ENCODE measurements around a stretch of chr4.

DNA sequence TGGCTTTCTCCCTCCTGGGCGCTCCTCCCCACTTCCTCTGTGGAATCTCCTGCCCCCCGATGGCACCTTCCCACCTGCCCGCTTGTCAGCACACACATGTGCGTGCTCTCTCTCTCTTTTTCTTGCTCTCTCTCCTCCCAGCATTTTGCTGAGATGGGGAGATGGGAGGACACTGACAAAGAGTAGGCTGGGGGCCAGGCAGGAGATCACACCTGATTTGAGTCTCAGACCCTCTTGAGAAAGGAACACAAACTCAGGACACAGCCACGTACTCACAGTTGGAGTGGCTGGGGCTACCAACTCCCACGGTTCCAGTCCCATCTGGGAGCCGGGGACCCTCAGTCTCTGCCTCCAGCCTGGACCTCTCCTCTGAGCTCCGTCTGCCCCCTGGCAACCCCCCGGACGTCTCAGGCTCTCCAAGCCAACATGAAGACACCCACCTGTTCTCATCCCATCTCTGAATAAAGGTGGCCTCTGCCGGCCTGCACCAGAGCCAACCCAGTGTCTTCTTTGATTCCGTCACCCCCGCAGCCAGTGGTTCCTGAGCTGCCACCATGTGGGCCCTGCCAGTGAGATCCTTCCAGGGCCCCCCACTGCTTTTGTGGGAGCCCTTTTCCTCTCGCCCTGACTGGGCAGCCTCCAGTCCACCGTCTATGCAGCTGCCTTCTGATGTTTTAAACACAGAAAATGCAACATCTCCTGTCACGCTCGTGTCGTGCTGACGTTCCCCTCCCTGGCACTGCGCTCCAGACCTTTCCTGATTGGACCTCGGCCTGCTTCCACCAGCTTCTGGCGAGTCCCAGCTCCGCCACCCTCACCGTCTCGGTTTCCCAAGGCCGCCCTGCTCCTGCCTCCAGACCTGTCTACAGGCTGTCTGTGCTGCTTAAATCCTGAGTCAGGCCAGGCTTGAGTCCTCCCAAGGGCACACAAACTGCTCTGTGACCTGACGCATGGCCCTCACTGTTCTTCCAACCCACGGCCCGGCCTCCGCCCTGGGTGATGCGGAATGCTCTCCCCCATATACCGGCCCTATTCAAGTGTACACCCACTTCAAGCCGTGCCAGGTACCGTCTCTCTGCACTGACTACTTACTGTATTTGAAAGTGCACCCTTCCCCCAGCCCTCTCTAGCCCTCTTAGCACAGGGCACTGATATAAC is 62.5 kb upstream of the AFAP1 start:
- RRBS = 45% methylated on average over 5 of the region's 34 CpGs

- RRBS = no CpG with 5 or more reads among the region's 9 CpGs
Observed at GRCh38 chr4:8141897-8142365, 16.7 kb downstream of the ABLIM2 start.

- RRBS = no CpG with 5 or more reads among the region's 14 CpGs
Observed at GRCh38 chr4:8197954-8198722, 952 bp upstream of the SH3TC1 start.

DNA sequence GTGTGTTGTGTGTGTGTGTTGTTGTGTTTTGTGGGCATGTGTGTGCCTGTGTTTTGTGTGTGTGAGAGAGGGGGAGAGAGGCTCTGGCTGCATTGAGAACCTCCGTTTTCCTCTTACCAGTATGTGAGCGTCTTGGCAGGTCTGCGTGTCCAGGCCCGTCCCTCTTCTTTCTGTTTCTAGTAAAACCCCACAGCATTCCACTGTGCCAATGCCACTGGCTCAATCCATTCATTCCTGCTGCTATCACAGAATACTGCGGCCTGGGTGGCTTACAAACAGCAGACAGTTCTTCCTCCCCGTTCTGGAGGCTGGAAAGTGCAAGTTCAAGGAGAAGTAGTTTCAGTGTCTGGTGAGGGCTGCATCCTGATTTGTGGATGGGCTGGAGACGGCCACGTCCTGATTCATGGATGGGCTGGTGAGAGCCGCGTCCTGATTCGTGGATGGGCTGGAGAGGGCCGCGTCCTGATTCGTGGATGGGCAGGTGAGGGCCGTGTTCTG is 15.4 kb upstream of the HTRA3 start:
- RRBS = no CpG with 5 or more reads among the region's 15 CpGs

- RRBS = no CpG with 5 or more reads among the region's 9 CpGs
Observed at GRCh38 chr4:8271223-8271552, 1.6 kb downstream of the HTRA3 start.

- RRBS = 13% methylated on average over 7 of the region's 22 CpGs
Observed at GRCh38 chr4:8309172-8309956, 39.8 kb downstream of the HTRA3 start.

- RRBS = no CpG with 5 or more reads among the region's 9 CpGs
Observed at GRCh38 chr4:8319934-8320391, 50.4 kb downstream of the HTRA3 start.

GRCh38 chr4:8398274-8399000 is 42.1 kb downstream of the ACOX3 start:
- RRBS = no CpG with 5 or more reads among the region's 14 CpGs

DNA sequence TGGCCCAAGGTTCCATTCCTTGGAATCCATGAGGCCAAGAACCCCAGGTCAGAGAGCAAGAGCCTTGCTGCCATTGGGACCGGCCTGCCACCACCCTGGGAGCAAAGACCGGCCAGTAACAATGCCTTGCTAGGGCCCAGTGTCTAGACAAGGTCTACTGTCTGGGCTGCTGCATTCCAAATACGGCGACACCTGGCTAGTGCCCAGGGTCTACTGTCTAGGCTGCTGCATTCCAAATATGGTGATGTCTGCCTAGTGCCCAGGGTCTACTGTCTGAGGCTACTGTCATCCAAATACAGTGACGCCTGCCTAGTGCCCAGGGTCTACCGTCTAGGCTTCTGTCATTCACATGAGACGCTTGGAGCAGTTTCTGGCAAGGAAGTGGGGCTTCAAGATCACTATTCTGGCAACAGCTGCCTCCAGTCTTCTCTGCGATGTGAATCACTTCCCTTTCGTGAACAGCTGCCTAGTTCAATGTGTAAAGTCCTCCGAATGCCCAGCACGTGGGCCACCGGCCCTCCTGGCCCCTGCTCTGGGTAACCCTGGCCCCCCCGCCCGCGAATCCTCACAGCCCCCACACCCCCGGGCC is 12.8 kb downstream of the ACOX3 start:
- RRBS = 3% methylated on average over 5 of the region's 16 CpGs

DNA sequence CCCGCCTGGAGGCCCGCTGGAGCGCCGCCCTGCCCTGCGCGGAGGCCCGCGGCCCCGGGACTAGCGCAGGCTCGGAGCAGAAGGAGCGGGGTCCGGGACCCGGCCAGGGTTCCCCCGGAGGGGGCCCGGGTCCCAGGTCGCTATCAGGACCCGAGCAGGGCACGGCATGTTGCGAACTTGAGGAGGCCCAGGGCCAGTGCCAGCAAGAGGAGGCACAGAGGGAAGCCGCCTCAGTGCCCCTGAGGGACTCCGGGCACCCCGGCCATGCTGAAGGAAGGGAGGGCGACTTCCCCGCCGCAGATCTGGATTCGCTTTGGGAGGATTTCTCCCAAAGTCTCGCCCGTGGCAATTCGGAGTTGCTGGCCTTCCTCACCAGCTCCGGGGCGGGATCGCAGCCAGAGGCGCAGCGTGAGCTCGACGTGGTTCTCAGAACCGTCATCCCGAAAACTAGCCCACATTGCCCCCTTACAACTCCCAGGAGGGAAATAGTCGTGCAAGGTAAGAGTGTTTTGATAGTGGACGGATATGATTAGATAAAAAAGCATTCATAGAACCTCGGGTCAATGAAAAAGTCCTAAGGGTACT is 459 bp downstream of the TRMT44 start:
- RRBS = no CpG with 5 or more reads among the region's 42 CpGs

DNA sequence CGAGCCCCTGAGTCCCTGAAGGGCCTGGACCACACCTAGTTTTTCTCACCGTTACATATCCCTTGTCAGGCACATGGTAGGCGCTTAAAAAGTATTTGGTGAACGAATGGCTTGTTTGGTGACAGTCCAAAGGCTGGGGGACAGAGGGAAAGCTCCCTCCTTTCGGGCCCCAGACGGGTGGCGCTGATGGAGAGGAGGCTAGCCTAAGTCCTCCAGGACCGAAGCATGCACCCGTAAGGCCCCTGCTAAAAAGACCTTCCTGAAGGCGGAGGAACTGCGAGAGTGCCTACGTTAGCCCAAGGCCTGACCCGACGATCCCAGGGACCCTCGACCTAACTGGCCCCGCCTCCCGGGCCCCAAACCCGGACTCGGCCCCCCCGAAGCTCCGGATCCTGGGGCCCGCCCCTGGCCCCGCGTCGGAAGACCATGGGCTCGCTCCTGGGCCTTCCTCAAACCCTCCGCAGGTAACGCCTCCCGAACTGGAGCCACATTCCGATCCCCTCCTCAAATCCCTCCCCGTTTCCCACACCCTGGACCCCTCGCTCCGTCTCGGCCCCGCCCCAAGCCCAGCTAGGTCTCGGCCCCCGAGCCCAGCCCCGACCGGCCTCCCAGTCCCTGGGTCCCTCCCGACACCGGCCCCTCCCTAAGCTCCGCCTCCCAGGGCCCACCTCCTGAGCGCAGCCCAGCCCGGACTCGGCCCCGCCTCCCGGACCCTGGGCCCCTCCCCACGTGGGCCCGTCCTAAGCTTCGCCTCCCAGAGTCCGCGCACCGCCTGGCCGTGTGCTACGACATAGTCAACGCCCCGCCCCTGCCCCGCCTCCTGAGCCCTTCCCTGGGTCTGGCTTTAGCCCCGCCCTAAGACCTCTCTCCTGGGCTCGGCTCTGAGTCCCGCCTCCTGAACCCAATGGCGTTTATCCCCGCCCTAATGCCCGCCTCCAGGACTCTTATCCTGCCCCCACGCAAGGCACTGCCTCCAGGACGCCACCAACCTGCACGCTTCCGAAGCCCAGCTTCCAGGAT is 17.9 kb upstream of the FAM90A26 start:
- RRBS = no CpG with 5 or more reads among the region's 68 CpGs

DNA sequence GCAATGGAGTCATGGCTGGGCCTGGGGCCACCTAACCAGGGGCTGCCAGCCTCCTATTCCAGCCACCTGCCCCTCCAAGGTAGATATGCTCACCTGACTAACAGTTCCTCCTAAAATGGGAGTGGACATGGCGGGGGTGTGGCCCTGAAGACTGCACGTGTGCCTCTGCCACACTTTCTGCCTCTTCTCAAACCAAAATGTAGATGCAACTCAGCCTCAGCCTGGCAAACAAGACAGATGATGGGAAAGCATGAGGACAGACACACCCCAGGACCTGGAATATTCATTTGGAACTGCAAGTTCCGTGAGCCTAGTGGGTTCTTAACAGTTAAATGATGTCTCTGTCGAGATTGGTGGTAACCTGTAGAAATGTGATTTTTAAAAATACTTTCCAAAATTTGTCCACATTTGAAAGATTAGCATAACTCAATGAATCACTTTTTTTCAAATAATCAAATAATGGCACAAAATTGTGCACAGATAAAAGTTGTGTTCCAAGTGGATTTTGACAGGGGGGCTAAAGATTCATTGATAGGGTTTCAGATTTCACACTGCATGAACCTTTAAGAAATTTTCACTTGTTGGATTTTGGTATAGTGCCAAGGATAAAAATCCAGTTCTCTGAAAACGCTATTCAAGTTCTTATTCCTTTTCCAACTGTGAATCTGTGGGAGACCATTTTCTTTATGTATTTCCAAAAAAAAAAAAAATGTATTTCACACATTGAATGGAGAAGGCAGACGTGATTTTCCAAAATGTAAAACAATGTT is 45.3 kb downstream of the WDR1 start:
- RRBS = no CpG with 5 or more reads among the region's 6 CpGs

DNA sequence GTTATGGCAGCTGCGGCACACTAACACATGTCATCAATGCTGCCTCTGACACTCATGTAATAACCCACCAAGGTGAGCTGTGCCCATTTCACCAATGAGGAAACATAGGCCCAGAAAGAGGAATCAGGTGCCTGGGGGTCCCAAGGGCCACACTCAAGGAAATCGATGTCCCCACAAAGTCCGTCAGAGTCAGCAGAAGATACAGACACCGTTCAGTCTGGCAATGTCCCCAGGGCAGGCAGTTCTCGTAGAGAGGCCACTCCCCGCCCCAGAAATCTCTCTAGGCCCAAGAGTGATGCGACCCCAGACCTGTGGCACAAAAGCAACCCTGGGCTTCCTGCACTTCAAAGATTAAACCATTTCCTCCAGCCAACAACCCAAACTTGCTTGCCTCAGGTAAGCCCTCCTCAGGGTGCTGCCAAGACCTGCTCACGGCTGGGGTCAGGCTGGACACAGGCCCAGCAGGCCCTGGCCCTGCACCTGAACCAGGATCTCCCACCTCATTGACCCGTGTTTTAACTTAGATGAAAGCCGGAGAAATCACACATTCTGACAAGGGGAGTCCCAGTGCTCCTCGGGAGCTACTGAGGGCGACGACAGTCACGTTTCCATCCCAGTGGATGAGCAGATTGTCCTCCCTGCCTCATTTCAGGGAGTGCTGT is 26.2 kb downstream of the WDR1 start:
- RRBS = no CpG with 5 or more reads among the region's 14 CpGs

GRCh38 chr4:10180254-10180958 is 63.8 kb upstream of the WDR1 start:
- RRBS = no CpG with 5 or more reads among the region's 3 CpGs

GRCh38 chr4:11801840-11802321 is 373.2 kb upstream of the HS3ST1 start:
- RRBS = no CpG with 5 or more reads among the region's 5 CpGs

GRCh38 chr4:12116171-12116476 is 687.4 kb upstream of the HS3ST1 start:
- RRBS = no CpG with 5 or more reads among the region's 2 CpGs

- RRBS = no CpG with 5 or more reads among the region's 5 CpGs
Observed at GRCh38 chr4:13173742-13174087, 310.4 kb downstream of the RAB28 start.

GRCh38 chr4:13601021-13601473 is 26.5 kb downstream of the BOD1L1 start:
- RRBS = no CpG with 5 or more reads among the region's 4 CpGs

- RRBS = no CpG with 5 or more reads among the region's 7 CpGs
Observed at GRCh38 chr4:13640130-13640766, 12.7 kb upstream of the BOD1L1 start.

DNA sequence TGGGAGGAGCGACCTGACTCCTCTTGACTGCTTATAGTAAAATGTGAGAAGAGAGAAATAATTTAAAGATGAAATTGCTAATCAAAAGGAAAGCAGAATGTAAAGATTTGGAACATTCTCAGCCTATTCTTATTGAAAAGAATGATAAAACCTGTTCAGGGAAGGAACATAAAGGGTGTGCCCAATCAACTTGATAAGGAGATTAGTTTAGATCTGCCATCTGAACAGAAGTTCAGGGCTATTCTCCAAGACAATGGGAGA is 228.6 kb upstream of the BOD1L1 start:
- RRBS = no CpG with 5 or more reads among the region's 1 CpG